SUDHL5 (cell line): ENCODE data around the genes NFASC and TMEM81.

DNA sequence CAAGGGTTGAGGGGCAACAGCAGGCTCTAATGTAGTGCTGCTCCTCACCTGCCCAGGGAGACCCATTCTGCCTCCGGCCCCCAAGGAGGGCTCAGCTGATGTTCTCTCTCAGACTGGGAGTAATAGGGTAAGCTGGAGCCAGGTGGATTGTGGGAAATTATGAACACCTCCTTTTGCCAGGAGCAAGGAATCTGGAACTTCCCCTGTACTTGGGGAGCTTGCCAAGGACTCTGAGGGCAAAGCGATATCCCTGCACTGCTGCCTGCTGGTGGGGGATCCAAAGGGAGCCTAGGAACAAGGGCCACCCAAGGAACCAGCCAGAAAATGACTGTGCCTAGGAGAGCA lies 70.4 kb upstream of the GOLT1A start:
- PRO-cap = no peak

DNA sequence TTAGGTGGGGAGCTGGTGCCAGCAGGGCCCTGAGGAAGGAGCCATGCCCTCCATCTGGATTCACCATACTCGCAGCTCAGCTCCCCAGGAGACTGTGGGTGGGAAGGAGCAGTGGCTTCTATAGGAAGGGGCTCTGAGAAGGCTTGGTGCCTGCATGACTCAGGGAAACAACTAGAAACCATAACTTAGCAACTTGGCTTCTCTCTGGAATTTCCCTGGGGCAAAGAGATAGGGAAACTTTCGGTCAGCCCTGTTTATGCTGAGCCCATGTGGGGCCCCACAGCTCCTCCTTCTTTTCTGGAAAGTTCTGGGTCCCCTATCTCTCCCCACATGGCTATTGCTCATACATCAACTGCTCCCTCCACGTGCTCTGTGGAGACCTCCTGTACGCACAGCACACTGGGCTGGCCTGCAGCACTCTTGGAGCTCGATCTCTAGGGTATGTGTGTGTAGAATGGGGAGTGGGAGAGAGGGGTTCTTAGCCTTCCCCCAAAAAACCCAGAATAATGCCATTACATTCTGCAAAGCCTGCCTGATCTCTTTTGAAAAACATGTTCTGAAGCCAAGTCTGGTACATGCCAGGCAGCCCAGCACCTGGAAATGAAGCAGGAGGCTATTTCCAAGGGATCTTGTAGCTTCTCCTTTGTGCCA lies 39.3 kb downstream of the PLEKHA6 start:
- PRO-cap = no peak

GRCh38 chr1:204327209-204327474 lies 32.6 kb downstream of the PLEKHA6 start:
- PRO-cap = no peak

GRCh38 chr1:204389618-204390598 lies 21.7 kb downstream of the PPP1R15B start:
- PRO-cap = no peak

DNA sequence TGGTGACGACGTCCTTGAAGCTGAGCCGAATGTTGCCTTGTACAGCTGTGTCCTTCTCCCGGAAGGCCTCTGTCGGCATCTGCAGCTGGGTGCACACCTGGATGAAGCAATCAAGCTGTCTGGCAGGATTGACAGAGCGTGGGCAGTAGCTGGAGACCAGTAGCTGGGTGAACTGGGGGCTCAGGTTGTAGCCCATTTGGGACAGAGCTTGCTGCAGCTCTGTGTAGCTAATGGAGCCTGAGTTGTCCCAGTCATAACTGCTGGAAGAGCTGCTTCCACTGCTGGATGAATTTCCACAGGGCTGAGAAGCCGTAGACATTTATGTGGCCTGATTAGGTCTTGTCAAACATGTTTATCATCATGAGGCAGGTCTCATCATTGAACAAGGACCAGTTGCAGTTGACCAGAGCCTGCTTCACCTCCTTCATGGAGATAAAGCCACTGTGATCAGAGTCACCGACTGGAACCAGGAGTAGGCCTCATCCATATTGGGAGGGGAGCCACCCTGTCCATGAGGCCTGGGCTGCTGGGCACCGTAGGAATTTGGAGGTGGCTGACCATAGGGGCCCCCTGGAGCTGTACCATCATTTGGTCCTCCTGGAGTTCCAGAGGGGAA lies 12.8 kb downstream of the MDM4 start:
- PRO-cap = no peak

DNA sequence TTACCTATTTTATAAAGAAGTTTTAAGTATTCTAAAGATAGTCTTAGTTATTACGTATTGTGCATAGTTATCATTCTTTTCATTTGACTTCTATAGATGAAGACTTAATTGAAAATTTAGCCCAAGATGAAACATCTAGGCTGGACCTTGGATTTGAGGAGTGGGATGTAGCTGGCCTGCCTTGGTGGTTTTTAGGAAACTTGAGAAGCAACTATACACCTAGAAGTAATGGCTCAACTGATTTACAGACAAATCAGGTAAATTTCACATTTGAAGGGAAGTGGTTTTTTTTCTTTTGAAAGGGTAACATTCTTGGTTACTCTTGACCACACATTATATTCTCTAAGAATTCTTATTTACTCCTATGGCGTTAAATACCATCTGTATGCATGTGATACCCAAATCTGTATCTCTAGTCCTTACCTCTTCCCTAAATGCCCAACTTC lies 26.5 kb downstream of the MDM4 start:
- PRO-cap = no peak

GRCh38 chr1:204706234-204706969 lies 20.9 kb upstream of the LRRN2 start:
- PRO-cap = no peak

GRCh38 chr1:204828433-204829046 lies at the start of gene NFASC:
Gene NFASC (plus strand): TSS chr1:204828652.
- PRO-cap = no peak

DNA sequence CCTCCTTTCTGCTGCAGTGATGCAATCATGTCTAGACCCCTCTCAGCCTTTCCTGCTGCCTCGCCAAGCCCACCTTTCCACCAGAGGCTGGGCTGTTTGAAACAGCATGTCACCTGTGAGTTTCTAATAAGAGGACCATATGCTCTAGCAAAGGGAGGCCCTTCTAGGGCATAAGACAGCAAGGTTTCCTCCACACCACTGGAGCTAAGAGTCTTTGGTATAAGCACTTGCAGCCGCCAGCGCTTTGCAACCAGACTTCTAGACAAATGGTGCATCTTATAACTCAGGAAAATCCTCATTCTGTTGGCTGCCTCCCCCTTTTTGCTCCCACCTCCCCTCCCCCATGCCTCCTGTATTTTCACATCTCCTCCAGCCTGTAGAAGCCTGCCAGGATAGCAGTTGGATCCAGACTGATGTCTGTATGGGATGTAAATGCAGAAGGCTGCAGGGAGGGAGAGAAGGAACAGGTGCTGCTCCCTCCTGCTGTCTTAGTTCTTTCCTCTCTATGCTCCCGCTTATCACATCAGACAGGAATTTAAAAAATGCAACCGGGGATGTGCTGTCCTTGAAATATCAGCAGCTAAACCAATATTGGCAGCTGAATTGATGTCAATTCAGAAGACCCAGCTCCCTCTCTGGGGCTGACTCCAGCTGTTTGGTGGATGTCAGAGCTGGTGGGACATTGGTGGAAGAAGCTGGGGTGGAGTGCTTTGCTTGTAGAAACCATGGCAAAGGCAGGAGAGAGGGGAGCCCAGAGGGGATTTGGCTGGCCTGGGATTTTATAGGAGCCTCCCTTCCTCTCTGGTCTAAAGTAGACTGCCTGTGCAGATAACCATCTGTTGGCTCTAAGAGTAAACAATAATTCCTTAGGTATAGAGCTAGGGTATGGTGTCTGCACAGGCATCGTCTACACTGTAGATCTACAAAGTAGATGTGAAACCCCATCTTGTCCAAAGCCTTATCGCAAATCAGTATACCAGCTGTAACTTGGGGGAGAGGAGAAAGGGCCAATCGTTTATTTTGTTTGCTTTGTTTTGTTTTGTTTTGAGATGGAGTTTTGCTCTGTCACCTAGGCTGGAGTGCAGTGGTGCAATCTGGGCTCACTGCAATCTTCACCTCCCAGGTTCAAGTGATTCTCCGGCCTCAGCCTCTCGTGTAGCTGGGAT lies 95.8 kb downstream of the NFASC start:
- PRO-cap = no peak

DNA sequence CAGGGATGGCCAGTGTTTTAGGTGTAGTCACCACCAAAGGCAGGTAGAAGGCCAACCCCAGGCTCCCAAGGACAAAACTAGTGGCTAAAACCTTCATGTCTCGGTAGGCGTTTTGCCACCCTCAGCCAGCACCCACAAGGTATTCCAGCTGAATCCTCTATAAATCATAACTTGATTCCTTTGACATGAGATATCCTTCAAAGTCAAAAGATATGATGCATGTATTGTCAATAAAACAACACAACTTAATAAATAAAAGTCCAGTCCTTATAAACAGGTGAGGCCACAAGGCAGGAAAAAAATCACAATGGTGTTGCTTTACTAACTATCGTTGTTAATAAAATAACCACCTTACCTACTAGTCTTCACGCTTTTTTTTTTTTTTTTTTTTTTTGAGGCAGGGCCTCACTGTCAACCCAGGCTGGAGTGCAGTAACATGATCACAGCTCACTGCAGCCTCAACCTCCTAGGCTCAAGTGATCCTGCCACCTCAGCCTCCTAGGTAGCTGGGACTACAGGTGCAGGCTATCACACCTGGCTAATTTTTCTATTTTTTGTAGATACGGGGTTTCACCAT lies at the start of gene TMEM81:
Gene TMEM81, minus strand, starts transcription at position 237 of the 577 bp plus-strand sequence.
- PRO-cap = no peak

DNA sequence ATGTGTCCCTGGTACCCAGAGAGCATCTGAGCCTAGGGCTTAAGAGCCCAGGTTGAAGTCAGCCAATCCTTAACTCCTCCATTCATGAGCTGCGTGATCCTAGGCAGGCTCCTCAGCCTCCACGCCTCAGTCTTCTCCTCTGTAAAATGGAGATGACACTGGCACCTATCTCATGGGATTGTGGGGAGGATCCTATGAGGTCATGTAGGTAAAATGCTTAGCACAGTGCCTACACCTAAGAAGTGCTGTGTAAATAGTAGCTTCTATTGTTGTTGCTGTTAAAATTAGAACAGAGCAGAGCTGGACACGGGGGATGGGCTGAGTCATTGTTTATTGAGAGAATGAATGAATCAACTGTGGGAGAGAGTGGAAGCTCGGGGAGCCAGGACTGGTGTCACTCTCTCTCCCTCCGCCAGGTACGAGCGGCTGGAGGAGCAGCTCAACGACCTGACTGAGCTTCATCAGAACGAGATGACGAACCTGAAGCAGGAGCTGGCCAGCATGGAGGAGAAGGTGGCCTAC lies 43.0 kb downstream of the TMCC2 start:
- PRO-cap = no peak

DNA sequence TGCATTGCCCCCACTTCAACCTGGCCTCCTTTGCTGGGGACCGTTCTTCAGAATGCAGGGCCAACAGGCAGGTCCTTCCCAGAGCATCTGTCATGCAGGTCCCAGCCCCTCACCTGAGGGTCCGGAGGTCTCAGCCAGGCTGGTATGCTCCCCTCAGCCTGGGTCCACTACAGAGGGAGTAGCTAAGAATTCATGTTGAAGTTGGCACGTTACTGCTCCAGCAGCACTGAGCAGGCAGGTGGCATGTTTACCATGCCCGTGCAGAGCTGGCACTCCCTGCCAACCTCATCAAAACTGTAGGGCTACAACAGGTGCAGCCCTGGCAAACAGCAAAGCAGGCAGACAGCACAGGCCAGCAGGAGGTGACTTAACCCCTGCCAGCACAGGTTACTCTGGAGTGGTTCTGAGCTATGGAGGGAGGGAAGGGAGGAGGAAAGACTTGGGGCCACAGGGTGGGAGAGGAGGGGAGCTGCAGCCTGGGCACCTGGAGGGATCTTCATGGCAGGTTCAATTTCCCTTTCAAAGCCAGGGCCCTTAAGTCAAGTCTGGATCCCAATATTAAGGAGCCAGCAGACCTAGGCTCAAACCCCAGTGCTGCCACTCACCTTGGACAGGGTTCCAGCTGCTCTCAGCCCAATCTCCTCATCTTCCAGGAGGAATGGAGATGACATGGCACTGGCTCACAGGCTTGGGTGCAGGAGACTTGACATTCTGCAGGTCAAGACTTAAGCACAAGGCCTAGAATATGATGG lies 46.3 kb downstream of the NUAK2 start:
- PRO-cap = bidirectional peak, plus-strand start at position 332 of the sequence, minus-strand start at position 228 of the sequence

- PRO-cap = bidirectional peak, plus-strand start at chr1:205284452, minus-strand start at chr1:205284338; bidirectional peak, plus-strand start at chr1:205285020, minus-strand start at chr1:205284988
Measured at GRCh38 chr1:205284177-205285185, 37.1 kb downstream of the NUAK2 start.

GRCh38 chr1:205293442-205294031 lies 28.0 kb downstream of the NUAK2 start:
- PRO-cap = no peak

DNA sequence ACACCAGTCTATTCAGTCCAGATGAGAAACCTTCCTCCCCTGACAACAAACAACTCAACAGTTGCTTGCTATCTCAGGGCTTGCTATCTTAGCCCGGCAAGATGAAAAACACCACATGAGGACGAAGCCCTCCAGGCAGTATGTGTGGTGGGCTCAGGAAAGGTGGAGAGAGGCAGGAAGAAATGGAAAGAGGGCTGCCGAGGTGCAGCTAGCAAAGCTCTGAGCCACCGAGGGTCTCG lies 8.4 kb downstream of the NUAK2 start:
- PRO-cap = unidirectional peak, plus-strand start at position 114 of the sequence

- PRO-cap = no peak
Measured at GRCh38 chr1:205317536-205317943, 4.0 kb downstream of the NUAK2 start.

GRCh38 chr1:205352277-205352487 lies 4.5 kb downstream of the KLHDC8A start:
- PRO-cap = no peak

GRCh38 chr1:205376180-205376694 lies 19.5 kb upstream of the KLHDC8A start:
- PRO-cap = no peak

DNA sequence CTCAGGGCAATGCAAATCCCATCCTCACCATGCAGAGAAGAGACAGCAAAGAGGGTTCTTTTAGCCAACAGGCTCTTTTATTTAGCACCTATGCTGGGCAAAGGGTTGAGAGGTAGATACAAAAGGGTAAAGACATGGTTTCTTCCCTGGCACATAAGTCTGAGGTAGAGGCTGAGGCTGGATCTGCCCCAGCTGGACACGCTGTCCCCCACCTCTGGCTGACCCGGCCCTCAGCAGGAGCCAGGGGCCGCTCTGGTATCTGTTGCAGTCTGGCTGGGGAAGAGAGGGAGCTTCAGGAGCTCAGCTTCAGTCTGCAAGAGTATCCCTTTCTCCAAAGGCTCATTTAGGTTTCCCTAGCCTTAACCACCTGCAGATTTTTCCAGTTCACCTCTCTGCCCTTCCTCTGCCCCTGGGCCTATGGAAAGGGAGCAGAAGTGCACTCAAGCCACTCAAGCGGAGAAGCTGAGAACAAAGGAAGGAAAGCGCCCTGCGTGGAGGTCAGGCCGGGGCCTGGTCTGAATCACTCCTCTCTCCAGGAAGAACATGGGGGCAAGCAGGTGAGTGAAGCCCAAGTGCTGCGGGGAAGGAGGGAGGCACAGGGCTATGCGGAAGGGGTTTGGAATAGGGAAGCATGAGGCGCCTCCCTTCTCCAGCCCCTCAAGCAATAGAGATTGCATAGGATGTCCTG lies 14.0 kb downstream of the BLACAT1 start:
- PRO-cap = no peak

DNA sequence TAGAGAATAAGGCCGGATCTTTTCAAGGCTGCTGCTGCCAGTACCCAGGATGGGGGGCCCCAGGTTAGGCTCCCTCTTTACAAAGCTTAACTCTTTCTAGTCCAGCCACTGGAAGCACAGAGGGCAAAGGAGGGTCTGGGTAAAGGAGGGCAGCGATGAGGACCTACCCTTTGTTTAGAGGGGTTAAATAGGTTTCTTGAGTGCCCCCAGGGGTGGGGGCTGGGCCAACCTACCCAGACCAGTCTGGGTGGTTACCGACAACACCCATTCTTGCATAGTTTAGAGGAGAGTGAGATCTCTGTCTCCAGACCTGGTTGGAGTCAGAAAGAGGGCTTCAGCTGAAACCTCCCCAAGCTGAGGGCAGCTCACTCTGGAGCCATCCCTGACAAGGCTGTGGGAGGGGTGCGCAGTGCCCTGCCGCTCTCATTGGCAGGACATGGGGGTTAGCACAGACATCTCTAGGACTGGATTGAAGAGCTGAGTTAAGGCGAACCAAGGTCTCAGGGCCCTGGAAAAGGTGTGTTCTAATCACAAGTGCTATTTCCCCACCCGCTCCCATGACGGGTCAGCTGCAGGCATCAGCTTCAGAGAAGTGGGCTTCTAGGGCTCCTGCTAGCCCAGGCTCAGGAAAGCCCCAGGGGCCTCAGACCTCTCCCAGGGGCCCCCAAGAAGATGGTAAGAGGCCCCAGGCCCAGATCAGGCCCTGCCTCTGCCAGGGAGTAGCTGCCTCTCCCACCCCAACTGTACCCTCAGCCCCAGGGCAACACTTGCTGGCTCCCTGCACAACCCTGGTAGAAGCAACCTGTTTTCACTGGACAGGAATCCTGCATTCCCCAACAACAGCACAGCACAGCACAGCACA lies 6.9 kb downstream of the BLACAT1 start:
- PRO-cap = no peak